Renal cortical epithelial cell (primary cell): ENCODE measurements around the genes CHAD, NME1 and MMD.

- RRBS = 23% methylated on average over 26 of the region's 92 CpGs
These were observed at the start of gene CHAD for GRCh38 chr17:50468112-50469324. CHAD (minus strand) TSS chr17:50468880.

DNA sequence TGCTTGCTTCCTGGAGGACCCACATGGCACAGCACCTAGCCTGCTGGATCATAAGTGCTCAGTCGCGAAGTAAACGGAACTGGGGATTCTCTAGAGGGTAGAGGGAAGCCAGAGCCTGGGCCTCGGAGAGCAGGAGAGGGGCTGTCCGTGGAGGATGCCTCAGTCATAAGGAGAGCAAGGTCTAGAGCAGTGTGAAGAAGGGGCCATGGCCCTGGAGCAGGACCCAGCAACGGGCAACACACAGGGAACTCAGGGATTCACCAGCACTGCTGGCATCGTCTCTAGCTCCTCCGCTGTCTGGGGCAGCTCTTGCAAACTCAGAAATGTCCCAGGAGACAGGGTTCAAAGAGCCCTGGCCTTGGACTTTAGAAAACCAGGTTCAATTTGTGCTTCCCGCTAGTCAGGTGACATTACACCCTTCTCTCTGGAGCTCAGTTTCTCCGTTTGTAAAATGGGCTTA, 2.1 kb upstream of the MYCBPAP start:
- RRBS = no CpG with 5 or more reads among the region's 10 CpGs

DNA sequence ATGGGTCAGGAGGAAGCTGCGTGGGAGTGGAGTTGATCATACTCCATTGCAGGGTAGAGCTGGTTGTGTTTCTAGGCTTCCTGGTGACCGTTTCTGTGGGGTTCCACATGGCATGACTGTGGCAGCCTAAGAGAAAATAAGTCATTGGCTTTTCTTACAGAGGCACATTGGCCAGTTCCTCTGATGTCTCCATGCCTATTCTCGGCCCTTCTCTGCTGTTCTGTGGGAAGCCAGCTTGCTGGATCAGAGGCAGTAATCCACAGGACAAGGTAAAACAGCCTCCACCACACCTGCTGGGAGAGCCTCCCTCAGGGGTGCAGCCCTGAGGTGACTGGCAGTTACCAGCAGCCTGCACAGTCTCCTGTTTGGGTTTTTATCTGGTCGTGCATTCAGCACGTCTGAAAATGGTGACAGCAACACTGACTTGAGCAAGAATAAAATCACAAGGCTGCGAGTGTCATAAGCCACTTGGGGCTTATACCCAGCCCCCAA, 10.7 kb upstream of the EPN3 start:
- RRBS = no CpG with 5 or more reads among the region's 6 CpGs

GRCh38 chr17:50637392-50638332, 3.0 kb downstream of the ABCC3 start:
- RRBS = no CpG with 5 or more reads among the region's 7 CpGs

- RRBS = no CpG with 5 or more reads among the region's 6 CpGs
These were observed 14.6 kb downstream of the ABCC3 start for GRCh38 chr17:50649067-50649912.

DNA sequence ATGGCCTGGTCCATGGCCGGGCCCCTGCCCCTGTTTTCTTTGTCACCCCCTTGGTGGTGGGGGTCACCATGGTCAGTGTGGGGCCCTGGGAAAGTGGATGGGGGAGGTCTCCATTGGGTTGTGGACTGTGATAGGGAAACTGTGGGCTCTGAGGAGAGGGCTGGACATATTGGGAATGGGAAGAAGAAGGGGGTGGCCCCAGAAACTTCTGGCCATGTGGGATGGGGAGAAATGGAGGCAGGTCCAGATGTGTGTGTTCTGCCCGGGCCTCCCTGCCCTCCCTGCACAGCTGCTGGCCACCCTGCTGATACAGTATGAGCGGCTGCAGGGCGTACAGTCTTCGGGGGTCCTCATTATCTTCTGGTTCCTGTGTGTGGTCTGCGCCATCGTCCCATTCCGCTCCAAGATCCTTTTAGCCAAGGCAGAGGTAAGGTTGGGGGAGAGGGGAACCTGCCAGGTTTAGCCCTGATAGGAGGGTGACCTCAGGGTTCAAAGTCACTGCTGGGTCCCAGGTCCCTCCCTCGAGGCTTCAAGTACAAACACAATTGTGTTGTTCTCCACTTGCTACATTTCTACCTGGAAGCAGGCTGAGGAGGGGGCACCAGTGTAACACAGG, 22.2 kb downstream of the ABCC3 start:
- RRBS = no CpG with 5 or more reads among the region's 9 CpGs

- RRBS = no CpG with 5 or more reads among the region's 12 CpGs
These were observed 15.1 kb downstream of the ANKRD40 start for GRCh38 chr17:50692238-50693471.

GRCh38 chr17:50745143-50746098, 21.9 kb downstream of the ANKRD40CL start:
- RRBS = no CpG with 5 or more reads among the region's 19 CpGs

GRCh38 chr17:50831460-50831963, 3.9 kb upstream of the WFIKKN2 start:
- RRBS = no CpG with 5 or more reads among the region's 12 CpGs

- RRBS = under 1% methylated on average over 11 of the region's 40 CpGs
These were observed 1.1 kb downstream of the SPAG9 start for GRCh38 chr17:51119238-51120294.

- RRBS = 1% methylated on average over 13 of the region's 35 CpGs
These were observed at the start of gene NME1 for GRCh38 chr17:51153189-51153728. NME1 (plus strand) TSS chr17:51153559.

GRCh38 chr17:51197565-51198567, 31.7 kb downstream of the NME2 start:
- RRBS = no CpG with 5 or more reads among the region's 6 CpGs

- RRBS = no CpG with 5 or more reads among the region's 10 CpGs
These were observed 34.9 kb downstream of the MBTD1 start for GRCh38 chr17:51224902-51225474.

- RRBS = no CpG with 5 or more reads among the region's 10 CpGs
These were observed 37.9 kb downstream of the UTP18 start for GRCh38 chr17:51298132-51298800.

GRCh38 chr17:51435600-51435972, 175.2 kb downstream of the UTP18 start:
- RRBS = no CpG with 5 or more reads among the region's 5 CpGs

- RRBS = no CpG with 5 or more reads among the region's 27 CpGs
These were observed 250.9 kb upstream of the CA10 start for GRCh38 chr17:52409285-52409942.

- RRBS = no CpG with 5 or more reads among the region's 2 CpGs
These were observed 2.7 kb downstream of the TOM1L1 start for GRCh38 chr17:54903344-54903797.

DNA sequence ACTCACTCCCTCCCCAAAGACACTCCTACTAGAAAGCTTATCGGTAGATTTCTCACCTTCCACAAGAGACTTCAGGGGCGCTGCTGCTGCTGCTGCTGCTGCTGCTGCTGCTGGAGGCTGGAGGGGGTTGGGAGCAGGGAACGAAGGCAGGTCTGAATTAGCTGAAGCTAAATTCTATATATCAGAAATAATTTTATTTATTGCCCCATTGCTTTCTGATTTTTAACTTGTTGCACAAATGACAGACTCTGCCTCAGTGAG, 25.9 kb upstream of the HLF start:
- RRBS = no CpG with 5 or more reads among the region's 3 CpGs

DNA sequence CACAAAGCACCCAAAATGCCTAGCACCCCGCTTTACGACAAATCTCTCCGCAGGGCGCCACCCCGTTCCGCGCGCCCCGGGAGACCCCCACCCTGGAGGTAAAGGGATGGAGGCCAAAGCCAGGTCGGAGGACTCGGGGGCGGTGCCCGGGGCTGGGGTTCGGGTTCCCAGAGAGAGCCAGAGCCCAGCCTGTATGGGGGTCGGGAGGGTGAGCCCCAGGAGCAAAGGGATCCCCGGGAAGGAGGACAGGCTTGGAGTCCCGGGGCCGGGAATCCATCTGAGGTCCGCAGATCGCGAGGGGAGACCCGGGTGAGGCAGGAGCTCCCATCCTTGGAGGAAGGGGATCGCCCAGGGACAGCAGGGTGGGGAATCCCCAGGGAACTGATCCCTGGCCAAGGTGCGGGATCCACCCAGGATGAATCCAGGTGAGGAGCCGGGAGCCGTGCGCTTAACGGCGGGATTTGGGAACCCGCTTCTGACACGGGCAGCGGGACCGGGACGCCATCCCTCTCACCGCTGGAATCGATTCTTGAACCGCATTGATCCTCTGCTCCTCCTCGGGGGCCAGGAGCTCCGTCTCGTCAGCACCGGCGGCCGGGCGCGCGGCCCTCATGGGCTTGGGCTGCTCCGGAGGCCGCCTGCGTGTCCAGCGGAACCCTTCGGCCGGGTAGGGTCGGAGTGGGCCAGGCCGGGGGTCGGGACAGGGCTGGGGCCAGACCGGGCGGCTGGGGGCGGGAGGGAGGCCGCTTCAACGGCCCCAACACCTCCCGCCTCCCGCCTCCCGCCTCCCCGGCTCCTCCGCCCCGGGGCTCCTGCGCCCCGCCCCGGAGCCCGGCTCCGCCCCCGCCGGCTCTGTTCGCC, at the start of gene MMD:
Gene MMD, minus strand, starts transcription at position 680 of the 861 bp plus-strand sequence.
- RRBS = 2% methylated on average over 38 of the region's 74 CpGs